Colonic mucosa (tissue), 1 donor: ENCODE measurements around a stretch of chr2.

- PRO-cap = no peak
Observed at GRCh38 chr2:210032123-210033350, 30.1 kb downstream of the RPE start.

DNA sequence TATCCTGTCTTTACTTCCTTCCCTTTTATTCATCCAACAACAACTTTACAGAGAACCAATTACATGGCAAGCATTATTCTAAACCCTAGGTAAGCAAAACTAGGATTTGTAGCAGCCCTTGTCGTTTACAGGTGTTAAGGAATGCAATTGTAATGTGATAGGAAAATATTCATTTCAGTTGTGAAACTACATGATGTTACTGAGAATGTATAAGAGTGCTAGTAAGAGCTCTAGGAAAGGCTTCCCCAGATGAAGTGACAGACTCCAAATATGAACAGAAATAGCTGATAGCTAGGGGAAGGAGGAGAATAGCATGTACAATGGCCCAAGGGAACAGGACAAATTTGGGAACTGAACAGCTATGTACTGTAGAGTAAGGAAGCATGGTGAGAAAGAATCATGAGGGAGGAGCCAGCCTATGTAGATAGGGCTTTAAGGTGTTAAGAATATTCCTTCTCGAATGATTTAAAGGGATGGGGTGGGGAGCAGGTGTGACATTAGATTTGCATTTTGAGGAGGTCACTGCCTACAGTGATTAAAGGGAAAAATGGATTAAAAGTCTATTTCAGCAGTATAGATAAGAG lies 31.7 kb downstream of the RPE start:
- PRO-cap = no peak

GRCh38 chr2:210527332-210527785 lies 29.0 kb upstream of the CPS1 start:
- PRO-cap = no peak

GRCh38 chr2:210553311-210553849 lies 3.0 kb upstream of the CPS1 start:
- PRO-cap = no peak

- PRO-cap = no peak
Observed at GRCh38 chr2:211899797-211900530, 638.6 kb downstream of the ERBB4 start.

- PRO-cap = no peak
Observed at GRCh38 chr2:212484704-212485239, 53.8 kb downstream of the ERBB4 start.

DNA sequence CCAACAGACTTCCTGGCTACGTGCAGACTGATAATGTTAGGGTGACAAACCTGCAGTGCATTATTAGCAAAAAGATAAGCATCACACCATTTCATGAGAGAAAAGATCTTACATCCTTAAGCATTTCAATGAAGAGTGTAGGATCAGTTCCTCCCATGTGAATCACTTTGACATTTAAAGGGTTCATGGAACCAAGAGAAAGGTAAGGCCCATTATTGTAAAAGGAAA lies 246.0 kb downstream of the IKZF2 start:
- PRO-cap = no peak

DNA sequence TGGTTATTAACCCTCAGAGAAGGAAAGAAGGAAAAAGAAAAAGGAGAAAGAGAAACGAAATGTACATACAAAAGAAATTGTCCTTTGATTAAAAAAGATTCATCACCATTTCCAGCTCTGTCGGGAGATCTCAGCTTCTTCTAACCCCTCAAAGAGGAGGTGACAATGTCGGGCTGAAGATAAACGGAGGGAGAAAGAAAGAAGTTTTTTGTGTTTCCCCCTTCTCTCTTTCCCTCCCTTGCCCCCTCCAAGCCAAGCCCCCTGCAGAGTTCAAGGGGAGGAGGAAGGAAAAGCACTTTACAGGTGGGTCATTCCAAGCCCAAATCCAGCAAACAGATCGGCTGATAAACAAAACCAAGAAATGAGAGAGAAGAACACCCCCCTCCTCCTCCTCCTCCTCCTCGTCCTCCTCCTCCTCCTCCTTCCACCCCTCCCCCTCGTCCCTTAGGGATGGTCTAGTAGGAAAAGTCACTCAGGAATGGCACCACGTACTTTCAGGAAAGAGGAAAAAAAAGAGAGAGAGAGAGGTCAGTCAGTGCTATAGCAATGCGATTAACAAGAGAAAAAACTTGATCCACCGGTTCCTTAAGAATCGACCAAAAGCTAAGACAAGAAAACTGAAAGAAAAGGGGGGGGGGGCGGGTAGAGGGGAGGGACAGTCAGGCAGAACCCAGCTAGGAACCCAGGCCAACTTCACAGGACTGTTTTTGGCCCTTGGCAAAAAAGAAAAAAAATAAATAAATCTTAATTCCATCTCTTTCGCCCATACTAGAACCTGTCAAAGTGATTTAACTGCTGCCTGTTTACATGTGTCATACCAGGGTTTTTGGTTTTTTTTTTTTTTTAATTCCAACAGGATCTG lies 1.1 kb downstream of the IKZF2 start:
- PRO-cap = no peak

GRCh38 chr2:213238653-213239659 lies 45.3 kb upstream of the SPAG16 start:
- PRO-cap = no peak

DNA sequence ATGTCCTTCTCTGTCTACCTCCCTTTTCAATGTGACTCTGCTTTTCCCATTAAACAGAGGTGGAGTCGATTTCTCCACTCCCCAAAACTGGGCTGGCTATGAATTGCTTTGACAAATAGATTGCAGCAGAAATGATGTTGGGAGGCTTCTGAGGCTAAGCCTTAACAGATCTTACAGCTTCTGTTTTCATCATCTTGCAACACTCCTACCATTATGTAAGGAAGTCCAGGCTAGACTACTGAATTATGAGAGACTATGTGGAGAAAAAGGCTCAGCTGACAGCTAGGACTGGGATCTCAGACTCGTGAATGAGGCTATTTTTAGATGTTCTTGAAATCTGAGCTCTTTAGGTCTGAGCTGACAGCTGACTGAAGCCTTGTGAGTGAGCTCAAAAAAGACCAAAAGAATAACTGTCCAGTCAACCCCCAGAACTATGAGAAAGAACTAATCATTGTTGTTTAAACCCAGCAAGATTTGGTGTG lies 70.3 kb downstream of the VWC2L start:
- PRO-cap = no peak

GRCh38 chr2:215314807-215315587 lies 3.1 kb downstream of the ATIC start:
- PRO-cap = no peak

DNA sequence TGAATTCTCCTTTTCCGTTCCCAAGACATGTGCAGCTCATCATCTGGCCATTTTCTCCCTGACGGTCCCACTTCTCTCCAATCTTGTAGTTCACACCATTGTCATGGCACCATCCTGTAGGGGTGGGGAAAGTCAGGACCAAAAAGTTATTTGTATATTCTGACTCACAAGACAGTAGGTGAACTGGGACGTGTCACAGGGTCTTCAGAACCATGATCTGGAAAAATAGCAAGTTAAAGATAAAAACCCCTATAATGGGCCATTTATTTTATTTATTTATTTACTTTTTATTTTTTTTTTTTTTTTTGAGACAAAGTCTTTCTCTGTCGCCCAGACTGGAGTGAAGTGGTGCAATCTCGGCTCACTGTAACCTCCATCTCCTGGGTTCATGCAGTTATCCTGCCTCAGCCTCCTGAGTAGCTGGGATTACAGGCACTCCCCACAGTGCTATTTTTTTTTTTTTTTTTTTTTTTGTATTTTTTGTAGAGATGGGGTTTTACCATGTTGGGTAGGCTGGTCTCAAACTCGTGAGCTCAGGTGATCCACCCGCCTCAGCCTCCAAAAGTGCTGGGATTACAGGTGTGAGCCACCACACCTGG lies 53.8 kb downstream of the ATIC start:
- PRO-cap = no peak

DNA sequence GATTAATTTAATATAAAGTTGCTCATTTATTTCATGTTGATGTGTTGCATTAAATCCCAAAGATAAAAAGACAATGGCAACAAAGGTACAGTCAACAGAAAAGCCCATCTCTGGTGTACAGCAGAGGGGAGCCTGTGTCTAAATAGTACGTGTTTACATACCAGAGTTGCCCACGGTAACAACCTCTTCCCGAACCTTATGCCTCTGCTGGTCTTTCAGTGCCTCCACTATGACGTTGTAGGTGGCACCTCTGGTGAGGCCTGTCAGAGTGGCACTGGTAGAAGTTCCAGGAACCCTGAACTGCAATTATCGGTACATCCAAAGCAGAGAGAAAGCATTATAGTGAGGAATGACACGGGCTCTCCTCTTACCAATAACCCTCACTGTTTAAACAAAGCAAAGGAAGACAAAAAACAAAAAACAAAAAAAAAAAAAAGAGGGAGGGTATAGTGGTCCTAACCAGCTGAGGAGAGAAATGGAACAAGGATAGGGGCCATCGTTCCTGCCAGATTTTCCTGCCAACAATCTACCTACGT lies 58.3 kb downstream of the ATIC start:
- PRO-cap = no peak

DNA sequence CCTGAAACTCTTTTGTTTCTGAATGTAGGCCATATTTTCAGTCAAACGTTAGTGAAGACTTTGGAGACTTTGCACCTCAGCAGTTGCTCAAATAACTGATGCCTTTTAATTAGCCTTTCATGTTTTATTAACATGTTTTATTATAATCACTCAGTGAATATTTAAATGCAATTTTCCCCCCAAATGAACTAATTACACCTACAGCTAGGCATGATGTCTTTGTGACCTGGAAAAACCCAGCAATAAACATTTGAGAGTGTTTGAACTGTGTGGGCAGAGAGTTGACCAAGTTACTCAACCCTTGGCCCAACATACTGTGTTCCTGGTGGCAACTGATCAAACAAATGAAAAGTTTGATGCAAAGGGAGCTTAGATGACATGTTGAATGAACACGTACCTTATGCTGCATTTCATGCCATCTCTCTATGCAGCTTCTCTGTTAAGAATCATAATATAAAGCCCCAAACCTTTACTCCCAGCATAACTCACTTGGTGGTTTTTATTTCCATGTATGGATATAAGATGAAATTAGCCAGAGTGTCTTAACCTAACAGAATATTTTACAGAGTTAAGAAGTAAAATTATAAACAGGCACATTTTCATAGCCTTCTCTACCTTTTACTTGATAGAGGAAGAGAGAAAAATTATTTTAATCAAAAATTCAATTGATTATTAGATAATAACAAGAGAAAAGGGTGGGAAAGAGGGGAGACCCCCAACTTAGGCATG lies 17.3 kb downstream of the FN1 start:
- PRO-cap = no peak

GRCh38 chr2:215428112-215428421 lies 7.8 kb downstream of the FN1 start:
- PRO-cap = no peak

- PRO-cap = no peak
Observed at GRCh38 chr2:215624137-215624846, 188.4 kb upstream of the FN1 start.

- PRO-cap = no peak
Observed at GRCh38 chr2:215681020-215681607, 245.2 kb upstream of the FN1 start.

DNA sequence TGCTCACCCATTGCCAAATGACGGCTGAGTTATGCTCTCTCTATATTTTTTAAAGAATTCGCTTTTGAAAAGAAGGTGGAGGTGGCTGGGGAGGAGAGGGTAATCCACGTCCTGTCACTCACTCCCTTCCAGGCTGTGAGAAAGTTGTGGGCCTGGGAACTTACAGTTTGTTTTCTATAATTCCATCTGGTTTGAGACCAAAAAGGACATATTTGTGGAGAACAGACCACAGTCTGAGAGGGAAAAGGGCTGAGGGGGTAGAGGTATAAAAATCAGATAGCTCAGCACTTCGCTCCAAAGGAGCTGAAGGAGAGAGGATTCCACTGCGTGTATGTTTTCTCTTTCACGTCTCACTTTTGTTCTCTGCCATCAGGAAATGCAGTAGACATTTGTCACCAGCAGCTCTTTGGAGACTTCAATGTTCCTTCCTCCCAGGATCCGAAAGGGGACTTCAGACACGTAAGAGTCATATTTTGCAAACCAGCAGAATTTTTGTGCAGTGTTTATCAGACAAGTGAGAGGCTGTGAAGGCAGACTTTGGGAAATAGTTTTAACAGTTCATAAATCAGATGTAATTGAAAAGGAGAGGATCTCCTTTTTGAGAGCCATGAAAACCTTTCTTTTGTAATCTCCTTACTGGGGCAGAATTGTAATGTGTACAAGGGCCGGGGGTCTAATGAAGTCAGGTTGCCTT lies 282.1 kb upstream of the FN1 start:
- PRO-cap = no peak

- PRO-cap = no peak
Observed at GRCh38 chr2:216127504-216127968, 18.4 kb downstream of the XRCC5 start.

DNA sequence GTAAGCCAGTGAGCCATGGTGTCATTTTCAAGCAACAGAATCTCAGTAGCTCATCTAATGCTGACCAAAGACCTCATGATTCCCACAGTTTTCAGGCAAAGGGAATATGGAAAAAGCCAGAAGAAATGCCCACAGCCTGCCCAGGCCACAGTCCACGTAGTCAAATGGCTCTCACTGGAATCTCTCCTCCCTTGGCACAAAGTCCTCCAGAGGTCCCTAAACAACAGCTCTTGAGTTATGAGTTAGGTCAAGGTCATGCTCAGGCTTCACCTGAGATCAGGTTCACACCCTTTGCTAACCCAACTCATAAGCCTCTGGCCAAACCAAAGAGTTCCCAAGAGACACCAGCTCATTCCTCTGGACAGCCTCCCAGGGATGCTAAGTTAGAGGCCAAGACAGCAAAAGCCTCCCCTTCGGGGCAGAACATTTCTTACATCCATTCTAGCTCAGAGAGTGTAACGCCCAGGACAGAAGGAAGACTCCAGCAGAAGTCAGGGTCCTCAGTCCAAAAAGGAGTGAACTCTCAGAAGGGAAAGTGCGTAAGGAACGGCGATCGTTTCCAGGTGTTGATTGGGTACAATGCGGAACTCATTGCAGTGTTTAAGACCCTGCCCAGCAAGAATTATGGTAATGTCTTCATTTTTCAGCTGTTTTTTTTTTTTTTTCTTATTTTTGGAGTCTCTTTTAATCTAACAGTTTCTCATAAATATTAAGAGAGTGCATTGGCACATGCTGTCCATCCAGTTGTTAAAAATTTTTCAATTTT lies 2.8 kb downstream of the SMARCAL1 start:
- PRO-cap = no peak